ENCODE data around the gene AGPAT4.

DNA sequence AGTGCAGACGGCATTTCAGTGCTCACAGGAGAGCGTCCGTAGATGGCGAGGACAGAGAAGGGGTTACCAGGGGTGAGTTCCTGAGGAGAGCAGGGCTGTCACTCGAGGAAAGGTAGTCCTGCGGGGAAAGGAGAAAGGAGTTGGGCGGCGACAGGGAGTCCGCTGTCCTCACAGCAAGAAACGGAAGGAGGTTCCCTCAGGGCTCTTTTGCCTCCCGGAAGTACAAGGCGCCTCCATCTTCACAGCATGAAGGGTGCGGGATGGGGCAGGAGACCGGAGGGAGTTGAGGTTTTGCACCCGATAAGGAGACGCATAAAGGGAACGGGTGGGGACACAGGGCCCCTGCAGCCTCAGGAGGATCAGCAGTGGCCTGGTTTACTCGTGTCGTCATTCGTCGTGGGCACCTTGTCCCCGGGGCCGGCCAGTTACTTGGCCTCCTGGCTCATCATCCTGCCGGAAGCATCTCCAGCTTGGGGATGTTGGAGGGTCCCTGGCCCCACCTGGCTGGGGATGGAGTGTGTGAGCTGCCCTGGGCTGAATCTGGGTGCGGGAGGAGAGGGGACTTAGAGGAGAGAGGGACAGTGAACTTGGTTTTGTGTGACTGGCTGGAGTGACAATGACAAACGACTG is 65.4 kb upstream of the MAP3K4 start:
- RAMPAGE, long total RNA: no peak
- RRBS: 84% methylated on average over 4 of the region's 26 CpGs

GRCh38 chr6:160967834-160968122 is 23.8 kb upstream of the MAP3K4 start:
- RAMPAGE, long total RNA: no peak
- RRBS: no CpG with 5 or more reads among the region's 1 CpG

- RAMPAGE, long total RNA: no peak
- RRBS: no CpG with 5 or more reads among the region's 2 CpGs
Observed at GRCh38 chr6:160978106-160978637, 13.4 kb upstream of the MAP3K4 start.

- RAMPAGE, long total RNA: no peak
- RRBS: no CpG with 5 or more reads among the region's 16 CpGs
Observed at GRCh38 chr6:161177209-161177865, 96.5 kb downstream of the AGPAT4 start.

GRCh38 chr6:161273253-161274354 is at the start of gene AGPAT4:
Gene AGPAT4, minus strand, starts transcription at chr6:161274061.
- RAMPAGE, long total RNA: no peak
- RRBS: 11% methylated on average over 4 of the region's 28 CpGs

- RAMPAGE, long total RNA: no peak
- RRBS: no CpG with 5 or more reads among the region's 8 CpGs
Observed at GRCh38 chr6:161274355-161274584, 409 bp upstream of the AGPAT4 start.

DNA sequence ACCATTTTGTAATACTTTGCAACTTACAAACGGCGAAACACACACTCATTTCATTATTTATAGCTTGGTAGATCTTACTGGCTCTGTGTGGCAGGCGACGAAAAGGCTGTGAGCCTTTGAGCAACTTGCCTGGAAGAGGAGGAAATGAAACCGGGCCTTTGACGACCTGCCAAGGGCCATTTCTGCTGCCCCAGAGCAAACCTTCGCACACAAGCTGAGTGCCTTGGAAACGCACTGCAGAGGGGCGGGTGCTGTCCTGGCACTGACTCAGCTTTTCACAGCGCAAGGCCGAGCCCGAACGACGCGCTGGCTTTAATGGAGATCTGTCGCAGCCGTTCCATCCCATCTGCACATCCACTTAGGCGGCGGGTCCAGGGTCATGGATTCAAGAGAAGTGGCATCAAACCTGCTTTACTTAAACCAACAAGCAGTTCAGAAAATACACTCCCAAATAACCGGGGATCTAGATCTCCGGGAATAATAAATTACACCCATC is 101.7 kb upstream of the AGPAT4 start:
- RAMPAGE, long total RNA: no peak
- RRBS: no CpG with 5 or more reads among the region's 21 CpGs

DNA sequence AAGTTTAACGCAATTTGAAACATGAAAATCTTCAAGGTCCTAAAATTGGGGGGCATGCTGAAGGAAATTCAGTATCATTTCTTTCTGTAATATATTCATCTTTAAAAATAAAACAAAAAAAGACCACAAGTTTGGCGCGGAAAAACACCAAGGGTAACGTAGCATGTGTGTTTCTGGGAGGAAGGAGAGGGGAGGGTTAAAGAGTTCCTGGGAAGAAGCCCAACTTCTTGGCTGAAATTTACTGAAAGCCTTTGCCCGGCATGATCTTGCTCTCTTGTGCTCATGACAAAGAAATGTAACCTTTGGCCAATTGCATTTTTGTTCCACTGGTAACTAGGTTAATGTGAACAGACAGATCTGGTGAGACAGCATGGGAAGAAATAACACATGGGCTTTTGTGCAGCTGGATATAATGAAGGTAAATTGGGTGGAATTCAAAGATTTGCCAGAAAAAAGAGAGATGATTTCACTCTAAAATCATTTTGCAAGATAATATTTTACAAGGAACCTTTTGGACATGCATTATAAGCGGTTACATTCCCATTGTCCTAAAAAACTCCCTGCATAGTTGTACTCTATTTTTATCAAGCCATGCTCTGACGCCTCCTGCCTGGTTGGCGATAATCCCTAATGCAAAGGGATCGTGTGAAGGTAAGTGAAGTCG is 161.0 kb upstream of the AGPAT4 start:
- RAMPAGE, long total RNA: no peak
- RRBS: no CpG with 5 or more reads among the region's 10 CpGs

GRCh38 chr6:161438820-161439802 is 165.2 kb upstream of the AGPAT4 start:
- RAMPAGE, long total RNA: no peak
- RRBS: 4% methylated on average over 8 of the region's 26 CpGs

GRCh38 chr6:162187705-162188057 is 539.9 kb downstream of the PRKN start:
- RAMPAGE, long total RNA: no peak
- RRBS: no CpG with 5 or more reads among the region's 2 CpGs

DNA sequence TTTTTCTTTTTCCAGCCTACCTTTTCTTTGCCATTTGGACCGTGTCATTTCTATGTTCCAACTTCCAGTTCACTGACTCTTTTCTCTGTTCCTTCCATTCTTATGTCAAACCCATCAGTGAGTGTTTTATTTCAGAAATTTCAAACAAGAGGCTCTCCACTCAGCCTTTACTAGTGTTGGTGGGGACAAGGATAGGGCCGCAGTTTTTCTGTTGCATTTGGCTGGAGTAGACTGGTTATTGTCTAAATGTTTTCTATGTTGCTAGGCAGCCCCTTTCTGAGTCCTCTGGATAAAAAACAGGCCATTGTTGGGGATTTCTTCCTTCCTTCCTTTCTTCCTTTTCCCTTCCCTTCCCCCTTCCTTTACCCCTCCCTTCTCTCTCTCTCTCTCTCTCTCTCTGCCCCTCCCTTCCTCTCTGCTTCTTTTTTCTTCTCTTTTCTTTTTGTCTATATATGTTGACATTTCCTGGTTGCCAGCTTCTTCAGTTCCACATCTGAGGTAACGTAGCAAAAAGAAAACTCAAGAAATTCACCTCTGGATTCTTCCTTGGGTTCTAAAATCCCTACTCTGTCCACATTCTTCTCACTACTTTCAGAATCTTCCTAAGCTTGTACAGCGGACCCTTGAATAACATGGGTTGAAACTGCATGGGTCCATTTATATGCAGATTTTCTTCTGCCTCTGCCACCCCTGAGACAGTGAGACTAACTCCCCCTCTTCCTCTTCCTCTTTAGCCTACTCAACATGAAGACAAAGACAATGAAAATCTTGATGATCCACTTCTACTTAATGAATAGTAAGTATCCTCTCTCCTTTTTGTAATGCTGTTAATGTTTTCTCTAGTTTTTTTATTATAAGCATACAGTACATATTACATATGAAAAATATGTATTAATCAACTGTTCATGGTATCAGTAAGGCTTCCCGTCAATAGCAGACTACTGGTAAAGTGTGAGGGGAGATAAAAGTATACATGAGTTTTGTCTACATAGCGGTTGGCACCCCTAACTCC is 288.3 kb downstream of the PRKN start:
- RAMPAGE, long total RNA: no peak
- RRBS: no CpG with 5 or more reads among the region's 6 CpGs

GRCh38 chr6:162660441-162660906 is 67.1 kb downstream of the PRKN start:
- RAMPAGE, long total RNA: no peak
- RRBS: no CpG with 5 or more reads among the region's 3 CpGs

GRCh38 chr6:162856839-162857511 is 129.2 kb downstream of the PACRG start:
- RAMPAGE, long total RNA: no peak
- RRBS: no CpG with 5 or more reads among the region's 9 CpGs

DNA sequence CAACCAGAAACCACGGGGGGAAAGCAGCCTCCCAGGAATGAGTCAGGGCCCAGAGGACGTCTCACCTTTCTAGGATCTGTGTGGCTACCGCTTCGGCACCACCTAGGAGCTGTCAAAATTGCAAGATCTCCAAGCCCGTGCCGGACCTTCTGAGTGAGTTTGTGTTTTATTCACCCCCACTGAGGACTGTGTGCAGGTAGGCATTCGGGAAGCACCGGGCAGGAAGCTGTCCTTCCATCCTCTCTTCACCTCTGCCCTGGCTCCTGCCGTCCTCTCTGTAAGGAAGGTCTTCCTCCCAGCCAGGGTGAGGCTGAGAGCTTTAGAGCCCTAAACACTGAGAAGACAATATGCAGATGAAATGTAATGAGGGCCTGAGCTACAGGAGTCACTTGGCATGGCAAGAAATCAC is 171.6 kb downstream of the PACRG start:
- RAMPAGE, long total RNA: no peak
- RRBS: 77% methylated on average over 3 of the region's 9 CpGs

- RAMPAGE, long total RNA: no peak
- RRBS: no CpG with 5 or more reads among the region's 8 CpGs
Observed at GRCh38 chr6:163054538-163054973, 326.8 kb downstream of the PACRG start.

GRCh38 chr6:163249616-163249948 is 164.9 kb upstream of the QKI start:
- RAMPAGE, long total RNA: no peak
- RRBS: 91% methylated on average over 2 of the region's 8 CpGs

GRCh38 chr6:163412276-163412860 is 2.1 kb upstream of the QKI start:
- RAMPAGE, long total RNA: no peak
- RRBS: no CpG with 5 or more reads among the region's 4 CpGs

GRCh38 chr6:163417665-163418072 is 3.2 kb downstream of the QKI start:
- RAMPAGE, long total RNA: no peak
- RRBS: no CpG with 5 or more reads among the region's 2 CpGs

- RAMPAGE, long total RNA: no peak
- RRBS: no CpG with 5 or more reads among the region's 4 CpGs
Observed at GRCh38 chr6:163434891-163435455, 20.5 kb downstream of the QKI start.

DNA sequence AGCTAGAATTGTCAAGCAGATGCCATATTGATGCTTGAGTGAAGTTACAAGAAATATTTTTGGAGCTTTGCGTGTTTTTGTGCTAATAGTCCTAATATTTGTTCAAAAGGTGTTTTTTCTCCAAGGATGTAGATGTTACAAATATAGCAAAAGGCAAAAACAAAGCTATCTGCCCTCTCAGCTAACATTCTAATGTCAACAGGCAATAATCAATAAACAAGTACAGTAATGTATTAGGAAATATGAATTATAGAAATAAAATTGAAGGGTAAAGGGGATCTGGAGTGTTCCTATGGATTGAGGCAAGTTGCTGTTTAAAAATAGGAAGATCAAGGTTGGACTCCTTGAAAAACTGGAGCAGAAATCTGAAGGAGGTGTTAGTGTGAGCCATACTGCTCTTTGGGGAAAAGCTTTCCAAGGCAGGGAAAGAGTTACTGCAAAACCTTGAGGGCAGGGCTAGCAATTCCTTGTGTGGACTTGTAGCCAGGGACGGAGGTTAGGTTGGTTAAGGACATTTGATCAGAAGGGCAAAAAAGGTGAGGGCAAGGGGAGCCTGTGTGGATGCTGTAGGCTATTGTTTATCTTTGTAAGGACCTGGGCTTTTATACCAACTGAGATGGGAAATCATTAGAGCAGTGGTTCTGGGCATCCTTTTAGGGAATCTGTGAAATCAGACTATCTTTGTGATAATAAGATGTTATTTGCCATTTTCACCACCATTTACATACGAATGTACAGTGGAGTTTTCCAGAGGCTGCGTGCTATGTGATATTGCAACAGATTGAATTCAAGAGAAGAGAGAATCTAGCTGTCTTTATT is 27.0 kb downstream of the QKI start:
- RAMPAGE, long total RNA: no peak
- RRBS: no CpG with 5 or more reads among the region's 4 CpGs